Cerebellum (tissue), 5 donors: ENCODE measurements around the genes MECP2, EMD, LAGE3 and SPRY3.

- PRO-cap, 3 experiments, result no peak in any of the 3 experiments
- RAMPAGE, long total RNA, result no peak
Observed at GRCh38 chrX:153934157-153934644, 636 bp downstream of the NAA10 start.

GRCh38 chrX:153953043-153953958 is 8.9 kb upstream of the RENBP start:
- PRO-cap, 3 experiments, result no peak in any of the 3 experiments
- RAMPAGE, long total RNA, result no peak

DNA sequence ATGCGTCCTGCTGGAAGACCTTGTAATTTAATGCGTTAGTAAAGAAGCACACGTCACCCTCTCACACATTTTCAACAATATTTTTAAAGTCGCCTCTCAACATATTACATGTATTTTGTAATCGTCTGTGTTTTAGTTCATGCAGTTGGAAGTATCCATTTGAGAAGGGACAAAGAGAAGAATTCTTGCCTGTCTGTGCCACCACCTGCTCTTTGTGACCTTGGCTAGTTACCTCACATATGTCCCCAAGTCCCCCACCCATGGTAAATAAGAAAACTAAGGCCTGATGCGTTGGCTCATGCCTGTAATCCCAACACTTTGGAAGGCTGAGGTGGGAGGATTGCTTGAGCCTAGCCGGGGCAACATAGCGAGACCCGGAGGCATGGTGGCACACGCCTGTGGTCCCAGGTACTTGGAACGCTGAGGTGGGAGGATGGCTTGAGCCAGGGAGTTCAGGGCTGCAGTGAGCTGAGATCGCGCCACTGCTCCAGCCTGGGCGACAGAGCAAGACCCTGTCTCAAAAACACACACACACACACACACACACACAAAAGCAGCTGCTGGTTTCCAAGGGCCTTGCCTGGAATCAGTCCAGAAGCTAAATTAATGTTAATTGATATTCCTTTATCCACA is 724 bp downstream of the TMEM187 start:
- PRO-cap, 3 experiments, result no peak in any of the 3 experiments
- RAMPAGE, long total RNA, result no peak

GRCh38 chrX:154015309-154015942 is 4.3 kb downstream of the IRAK1 start:
- PRO-cap, 3 experiments, result no peak in any of the 3 experiments
- RAMPAGE, long total RNA, result no peak

DNA sequence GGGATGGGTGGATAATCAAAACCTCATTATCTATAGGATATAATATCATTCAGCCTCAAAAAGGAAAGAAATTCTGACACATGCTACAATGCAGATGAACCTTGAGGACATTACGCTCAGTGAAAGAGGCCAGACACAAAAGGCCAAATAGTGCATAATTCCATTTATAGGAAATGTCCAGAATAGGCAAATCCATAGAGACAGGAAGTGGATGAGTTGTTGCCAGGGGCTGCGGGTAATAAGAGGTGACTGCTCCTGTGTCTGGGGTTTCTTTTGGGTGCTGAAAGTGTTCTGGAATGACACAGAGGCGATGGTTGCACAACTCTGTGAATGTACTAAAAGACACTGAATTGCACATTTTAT is 23.2 kb upstream of the IRAK1 start:
- PRO-cap, 3 experiments, result no peak in any of the 3 experiments
- RAMPAGE, long total RNA, result no peak

DNA sequence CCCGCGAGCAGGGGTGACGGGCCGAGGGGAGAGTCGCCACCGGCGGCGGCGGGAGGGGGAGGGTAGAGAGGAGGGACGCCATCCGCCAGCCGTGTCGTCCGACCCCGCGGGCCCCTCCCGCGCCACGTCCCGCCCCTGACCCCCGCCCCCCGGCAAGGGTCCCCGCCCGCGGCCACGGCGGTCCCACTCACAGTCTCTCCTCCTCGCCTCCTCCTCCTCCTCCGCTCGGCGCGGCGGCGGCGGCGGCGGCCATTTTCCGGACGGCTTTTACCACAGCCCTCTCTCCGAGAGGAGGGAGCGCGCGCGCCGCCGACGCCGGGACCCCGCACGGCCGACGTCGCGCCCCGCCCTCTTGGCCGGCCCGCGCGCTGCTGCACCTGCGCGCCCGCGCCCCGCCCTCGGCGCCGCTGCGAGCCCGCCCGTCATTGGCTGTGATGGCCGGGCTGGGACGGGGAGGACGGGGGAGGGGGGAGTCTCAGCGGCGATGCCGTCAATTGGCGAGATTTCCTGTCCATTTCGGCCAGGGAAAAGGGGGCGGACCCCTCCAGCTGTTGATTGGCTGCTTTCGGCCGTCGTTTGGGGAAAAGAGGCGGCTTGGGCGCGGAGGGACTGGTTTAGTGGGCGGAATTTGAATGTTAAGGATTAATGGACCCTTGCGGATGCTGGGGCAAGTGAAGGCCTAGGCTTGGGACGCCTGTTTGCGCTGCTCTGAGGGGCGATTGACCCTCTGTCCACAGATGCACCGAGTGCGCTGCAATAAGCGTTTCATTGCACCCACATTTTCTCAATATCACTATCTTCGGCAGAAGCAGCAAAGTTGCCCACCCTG is at the start of gene MECP2:
TSS of gene MECP2 (minus strand) at position 305 of the 829 bp plus-strand sequence.
- PRO-cap, 3 experiments, result peak in 3 of 3 experiments; most common plus-strand start position 562 of the sequence (in 3); most common minus-strand start position 286 of the sequence (in 3)
- RAMPAGE, long total RNA, result start-site peak on the minus strand centred at position 283 of the sequence, 42 bp wide, 442 and 297 reads in 2 replicates

DNA sequence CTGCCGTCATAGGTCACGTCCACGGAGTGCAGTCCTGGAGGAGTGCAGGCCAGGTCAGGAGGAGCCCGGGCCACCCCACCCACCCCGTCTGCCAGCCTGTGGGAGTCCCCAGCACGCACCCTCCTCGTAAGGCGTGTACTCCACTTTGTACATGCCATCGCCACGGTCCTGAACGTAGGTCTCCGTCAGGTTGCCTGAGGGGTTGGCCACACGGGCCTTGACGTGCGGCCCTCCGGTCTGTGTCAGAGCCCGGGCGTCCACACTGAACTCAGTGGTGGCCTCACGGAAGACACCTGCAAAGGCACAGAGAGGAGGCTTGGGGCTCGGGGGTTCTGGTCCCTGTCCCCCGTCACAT is 14.8 kb downstream of the FLNA start:
- PRO-cap, 3 experiments, result no peak in any of the 3 experiments
- RAMPAGE, long total RNA, result no peak

DNA sequence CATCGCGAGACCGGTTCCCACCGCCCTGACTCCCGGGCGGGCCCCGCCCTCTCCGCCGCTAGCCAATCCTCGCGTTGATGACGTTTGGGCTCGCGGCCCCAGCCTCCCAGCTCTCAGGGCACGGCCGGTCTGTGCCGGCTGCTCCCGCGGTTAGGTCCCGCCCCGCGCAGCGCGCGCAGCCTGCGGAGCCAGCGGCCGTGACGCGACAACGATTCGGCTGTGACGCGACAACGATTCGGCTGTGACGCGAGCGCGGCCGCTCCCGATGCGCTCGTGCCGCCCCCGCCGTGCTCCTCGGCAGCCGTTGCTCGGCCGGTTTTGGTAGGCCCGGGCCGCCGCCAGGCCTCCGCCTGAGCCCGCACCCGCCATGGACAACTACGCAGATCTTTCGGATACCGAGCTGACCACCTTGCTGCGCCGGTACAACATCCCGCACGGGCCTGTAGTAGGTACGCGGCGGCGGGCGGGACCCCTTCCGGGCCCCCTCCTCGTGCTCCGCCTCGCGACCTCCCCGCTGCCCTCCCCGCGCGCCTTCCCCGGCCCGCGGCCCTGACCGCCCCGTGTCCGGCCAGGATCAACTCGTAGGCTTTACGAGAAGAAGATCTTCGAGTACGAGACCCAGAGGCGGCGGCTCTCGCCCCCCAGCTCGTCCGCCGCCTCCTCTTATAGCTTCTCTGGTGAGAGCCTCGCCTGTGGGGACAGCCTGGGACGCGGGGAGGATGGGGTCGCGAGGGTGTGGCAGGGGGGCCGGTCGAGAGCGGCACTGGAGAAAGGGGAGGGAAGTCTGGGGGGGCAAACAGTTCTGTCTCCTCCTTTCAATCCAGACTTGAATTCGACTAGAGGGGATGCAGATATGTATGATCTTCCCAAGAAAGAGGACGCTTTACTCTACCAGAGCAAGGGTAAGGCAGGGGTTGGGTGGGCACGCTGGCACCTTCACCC is at the start of gene EMD:
TSS of gene EMD (plus strand) at position 178 of the 942 bp plus-strand sequence.
- PRO-cap, 3 experiments, result peak in 2 of 3 experiments; most common plus-strand start position 227 of the sequence (in 1); most common minus-strand start position 152 of the sequence (in 1)
- RAMPAGE, long total RNA, result no peak

GRCh38 chrX:154400399-154400832 is 2.2 kb downstream of the RPL10 start:
- PRO-cap, 3 experiments, result no peak in any of the 3 experiments
- RAMPAGE, long total RNA, result no peak

DNA sequence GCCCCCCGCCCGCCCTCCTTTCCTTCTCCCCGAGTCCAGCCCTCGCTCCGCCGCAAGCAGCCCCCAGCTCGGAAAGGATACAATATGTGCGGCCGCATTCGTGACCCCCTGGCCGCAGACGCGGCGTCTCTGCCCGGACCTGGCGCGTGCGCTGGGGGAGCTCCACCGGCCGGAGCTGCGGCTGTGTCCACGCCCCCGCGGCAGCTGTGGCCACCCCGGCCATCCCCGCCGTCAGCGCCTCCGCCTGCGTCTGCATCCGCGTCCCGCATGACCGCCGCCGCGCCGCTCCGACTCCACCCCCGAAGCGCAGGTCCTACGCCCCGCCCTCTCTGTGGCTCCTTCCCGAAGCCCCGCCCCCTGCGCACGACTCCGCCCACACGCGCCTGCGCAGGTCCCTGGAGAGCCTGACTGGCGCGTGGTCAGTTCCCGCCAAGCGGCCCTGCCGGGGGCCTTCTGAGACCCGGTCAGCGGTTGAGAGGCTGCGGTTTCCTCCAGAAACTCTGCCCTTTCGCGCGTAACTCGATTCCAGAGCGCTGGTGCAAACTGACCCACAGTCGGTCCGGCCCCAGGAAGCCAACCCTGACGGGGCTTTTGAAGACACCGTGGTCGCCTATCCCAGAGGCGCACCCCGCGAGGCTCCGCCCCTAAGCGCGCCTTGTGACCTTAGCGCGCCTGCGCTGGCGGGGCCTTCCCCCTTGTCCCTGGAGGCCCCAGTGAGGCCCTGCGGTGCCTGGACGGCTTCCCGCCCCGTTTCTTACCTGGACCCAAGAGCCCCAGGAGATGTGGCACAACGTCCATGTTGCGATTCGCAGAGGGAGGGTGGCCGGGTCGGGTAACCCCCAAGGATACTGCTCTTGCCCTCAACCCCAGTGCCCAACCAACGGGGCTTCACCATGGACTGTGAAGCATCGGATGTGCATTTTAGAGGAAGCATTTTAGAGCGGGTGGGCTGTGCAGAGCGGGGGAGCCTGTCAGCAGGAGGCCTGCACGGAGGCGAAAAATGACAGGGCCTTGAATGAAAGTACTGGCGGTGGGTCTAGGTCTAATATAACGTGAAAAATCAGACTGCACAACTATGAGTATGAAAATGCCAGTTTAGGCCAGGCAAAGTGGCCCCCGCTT is at the start of gene LAGE3:
TSS of gene LAGE3 (minus strand) at position 635 of the 1,122 bp plus-strand sequence.
- PRO-cap, 3 experiments, result peak in 3 of 3 experiments; most common plus-strand start position 422 of the sequence (in 3); most common minus-strand start position 252 of the sequence (in 3)
- RAMPAGE, long total RNA, result no peak

- PRO-cap, 3 experiments, result no peak in any of the 3 experiments
- RAMPAGE, long total RNA, result no peak
Observed at GRCh38 chrX:154731189-154731548, 19.7 kb downstream of the GAB3 start.

- PRO-cap, 3 experiments, result no peak in any of the 3 experiments
- RAMPAGE, long total RNA, result no peak
Observed at GRCh38 chrX:154731805-154732180, 19.1 kb downstream of the GAB3 start.

DNA sequence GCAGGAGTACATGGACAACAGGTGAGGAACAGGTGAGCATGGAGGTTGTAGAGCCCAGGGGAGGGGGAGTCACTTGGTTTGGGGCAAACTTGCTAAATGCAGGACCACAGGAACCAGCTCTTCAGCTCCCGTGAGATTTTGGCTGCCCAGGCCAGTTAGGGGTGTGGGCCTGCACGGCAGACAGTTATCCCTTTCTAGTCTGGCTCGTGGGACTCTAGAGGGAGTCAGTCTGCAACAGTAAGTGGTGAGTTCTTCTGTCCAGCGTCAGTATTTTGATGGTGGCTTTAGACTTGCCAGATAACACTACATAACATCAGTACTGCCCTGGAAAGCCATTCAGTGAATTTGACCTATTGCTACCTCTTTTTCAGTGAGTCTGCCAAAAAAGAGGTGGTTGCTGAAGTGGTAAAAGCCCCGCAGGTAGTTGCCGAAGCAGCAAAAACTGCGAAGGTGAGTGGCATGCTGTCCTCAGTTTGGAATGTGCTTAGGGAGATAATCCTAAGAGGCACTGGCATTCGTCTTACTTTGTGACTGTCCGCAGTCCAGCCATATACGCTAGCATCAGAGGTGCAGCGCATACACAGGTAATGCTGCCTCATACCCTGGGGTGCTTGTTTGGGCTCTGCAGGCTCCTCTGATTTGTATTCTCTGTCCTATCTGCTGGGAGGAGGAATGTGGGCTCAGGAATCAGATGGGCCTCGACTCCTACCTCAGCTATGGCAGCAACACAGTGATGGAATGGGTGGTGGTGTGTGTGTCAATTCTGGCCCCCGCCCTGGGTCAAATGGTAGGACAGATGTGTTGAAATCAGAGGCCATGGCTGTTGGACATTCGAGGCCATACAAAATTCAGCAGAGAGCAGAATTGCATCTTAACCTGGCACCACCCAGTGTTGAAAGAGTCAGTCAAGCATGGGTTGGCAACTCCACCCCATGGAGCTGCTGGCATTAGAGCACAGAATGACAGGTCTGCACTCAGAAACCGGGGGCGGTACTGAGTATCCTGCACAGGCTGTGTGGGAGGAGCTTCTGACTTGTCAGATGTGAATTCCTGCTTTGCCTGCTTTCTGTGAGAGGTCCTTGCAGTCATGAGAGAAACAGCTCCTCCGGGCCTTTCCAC is 12.5 kb downstream of the DKC1 start:
- PRO-cap, 3 experiments, result no peak in any of the 3 experiments
- RAMPAGE, long total RNA, result no peak

DNA sequence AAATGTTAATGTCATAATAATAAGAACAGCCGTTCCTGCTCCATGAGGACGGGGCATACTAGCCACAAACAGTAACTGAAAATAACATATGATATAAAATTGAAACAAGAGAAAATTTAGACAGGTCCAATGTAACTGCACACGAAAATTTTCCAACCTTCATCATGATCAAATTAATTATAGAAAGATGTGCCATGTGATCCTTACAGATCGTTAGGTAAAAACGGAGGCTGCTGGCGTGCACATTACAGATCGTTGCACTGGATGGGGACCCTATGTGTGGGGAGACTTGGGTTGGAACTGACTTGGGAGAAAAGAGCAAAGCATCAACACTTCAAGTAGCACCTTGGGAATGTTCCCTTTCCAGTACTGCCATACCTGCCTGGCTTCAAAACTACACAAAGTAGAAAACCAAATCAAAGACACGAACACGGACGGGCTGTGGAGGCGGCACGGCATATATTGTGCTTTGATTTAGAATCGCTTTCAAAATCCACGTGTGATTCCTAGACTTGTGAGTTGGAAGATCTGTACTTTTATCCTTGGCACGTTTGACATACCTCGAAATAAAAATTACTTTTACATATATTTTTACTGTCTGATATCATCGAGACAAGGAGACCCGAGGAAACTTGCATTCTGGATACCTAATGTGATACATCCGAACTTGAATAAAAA is 919 bp downstream of the CMC4 start:
- PRO-cap, 3 experiments, result no peak in any of the 3 experiments
- RAMPAGE, long total RNA, result no peak

- PRO-cap, 3 experiments, result peak in 2 of 3 experiments; most common plus-strand start chrX:155612565 (in 1); most common minus-strand start chrX:155612571 (in 2)
- RAMPAGE, long total RNA, result start-site peak on the plus strand at chrX:155612549-155612614, 60 and 79 reads in 2 replicates
Observed at GRCh38 chrX:155612086-155612822, at the start of gene SPRY3. Gene SPRY3 (plus strand): TSS chrX:155612586.

DNA sequence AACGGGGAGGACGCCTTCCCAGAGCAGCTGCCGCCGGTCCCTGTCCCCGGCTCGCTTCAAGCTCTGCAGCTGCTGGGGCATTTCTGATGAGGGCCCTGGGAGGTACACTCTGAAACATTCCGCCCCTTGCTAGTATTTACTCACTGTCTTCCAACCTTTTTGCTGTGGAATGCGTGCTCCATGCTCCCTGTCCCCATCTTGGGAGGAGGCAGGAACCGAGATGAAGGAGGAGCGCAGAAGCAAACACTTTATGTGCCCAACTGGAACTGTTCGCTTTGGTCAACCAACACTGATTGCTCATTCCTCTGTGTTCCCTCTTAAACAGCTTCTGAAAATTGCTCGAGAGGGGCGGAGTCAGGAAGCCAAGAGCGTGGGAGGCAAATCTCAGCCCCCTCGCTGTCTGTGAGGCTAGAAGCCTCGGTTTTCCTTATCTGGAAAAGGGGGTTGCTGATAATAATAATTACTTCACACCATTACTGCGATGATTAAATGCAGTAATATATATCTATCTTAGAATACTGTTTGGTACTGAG is 6.4 kb upstream of the VAMP7 start:
- PRO-cap, 3 experiments, result no peak in any of the 3 experiments
- RAMPAGE, long total RNA, result no peak